Thoracic aorta (tissue), 1 donor: ENCODE measurements around a stretch of chr6.

DNA sequence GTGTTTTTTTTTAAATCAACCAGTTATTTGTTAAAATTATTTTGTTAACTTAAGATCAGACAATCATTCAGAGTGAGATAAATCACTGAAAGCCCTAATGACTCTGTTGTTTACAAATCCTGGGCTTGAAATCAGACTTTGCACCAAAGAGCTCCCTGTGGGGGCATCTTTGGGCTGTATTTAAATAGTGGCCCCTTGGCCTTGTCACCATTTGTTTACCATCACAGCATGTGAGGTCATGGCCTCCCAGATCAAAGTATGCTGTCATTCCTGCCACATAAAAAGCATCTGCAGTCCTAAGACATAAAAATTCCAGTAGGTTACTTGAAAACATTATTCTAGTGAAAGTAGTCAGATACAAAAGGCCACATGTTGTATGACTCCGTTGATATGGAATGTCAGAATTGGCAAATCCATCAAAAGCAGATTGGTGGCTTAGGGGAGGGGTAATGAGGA is 17.2 kb downstream of the TTLL2 start:
- RAMPAGE, long total RNA: no peak

DNA sequence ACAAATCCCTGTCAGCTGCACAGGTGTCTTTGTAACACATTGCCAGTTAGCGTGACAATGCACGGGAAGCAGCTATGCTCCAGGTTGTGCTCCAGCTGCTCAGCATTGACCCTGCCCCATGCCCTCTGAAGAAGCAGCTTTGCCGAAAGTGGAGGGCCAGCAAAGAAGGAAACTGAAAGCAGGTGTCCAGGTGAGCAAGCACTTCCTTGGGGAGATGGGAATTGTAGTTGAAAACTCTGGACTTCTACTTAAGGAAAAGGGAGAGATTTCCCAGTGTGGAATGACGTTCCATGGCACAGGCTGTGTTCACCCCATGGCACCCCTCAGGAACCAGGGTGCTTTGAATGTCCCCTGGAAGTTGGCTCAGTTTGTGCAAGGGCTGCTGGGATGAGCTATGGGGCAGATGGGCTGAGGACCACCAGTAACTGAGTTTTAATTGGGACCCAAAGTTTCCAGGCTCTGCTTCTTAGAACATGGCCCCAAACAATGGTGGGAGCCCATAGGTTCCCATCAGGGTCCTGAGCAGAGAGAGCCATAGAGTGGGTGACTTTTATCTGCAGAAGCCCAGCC is 125.9 kb downstream of the TTLL2 start:
- RAMPAGE, long total RNA: no peak

- RAMPAGE, long total RNA: no peak
These were observed 170.6 kb downstream of the TTLL2 start for GRCh38 chr6:167495486-167495864.

GRCh38 chr6:167647132-167648275 is 179.2 kb upstream of the AFDN start:
- RAMPAGE, long total RNA: no peak

DNA sequence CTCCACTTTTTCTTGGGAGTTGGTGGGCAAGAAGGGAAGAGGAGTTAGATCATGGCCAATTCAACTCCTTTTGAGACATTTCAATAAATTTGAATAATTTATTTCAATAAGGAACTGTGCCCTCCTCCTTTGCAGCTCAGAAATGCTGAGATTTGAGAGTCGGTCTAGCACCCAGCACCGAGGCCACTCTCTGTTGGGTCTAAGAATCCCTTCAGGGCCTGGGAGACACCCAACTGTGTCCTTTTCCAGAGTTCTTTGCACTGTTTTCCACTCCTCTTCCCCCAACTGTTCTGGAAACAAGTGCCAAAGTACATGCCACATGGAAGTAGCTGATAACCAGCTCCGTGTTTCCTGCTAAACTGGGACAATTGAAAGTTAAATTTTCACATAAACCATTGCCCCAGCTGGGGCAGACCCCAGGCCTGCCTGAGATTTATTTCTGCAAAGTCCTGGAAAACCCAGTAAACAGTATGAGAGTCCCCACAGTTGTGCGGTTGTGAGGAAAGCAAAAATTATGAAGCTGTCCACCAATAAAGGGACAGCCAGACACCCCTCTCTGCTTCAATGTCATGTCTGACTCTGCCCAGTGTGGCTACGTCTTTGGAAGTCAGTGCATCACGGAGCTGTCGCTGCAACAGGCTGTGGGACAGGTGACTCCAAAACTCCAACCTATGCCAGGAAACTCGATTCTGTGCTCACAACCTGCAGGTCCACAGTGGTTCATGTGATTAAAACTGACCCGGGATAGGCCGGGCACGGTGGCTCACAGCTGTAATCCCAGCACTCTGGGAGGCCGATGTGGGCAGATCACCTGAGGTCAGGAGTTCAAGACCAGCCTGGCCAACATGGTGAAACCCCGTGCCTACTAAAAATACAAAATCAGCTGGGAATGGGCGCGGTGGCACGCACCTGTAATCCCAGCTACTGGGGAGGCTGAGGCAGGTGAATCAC is 178.0 kb upstream of the AFDN start:
- RAMPAGE, long total RNA: no peak

DNA sequence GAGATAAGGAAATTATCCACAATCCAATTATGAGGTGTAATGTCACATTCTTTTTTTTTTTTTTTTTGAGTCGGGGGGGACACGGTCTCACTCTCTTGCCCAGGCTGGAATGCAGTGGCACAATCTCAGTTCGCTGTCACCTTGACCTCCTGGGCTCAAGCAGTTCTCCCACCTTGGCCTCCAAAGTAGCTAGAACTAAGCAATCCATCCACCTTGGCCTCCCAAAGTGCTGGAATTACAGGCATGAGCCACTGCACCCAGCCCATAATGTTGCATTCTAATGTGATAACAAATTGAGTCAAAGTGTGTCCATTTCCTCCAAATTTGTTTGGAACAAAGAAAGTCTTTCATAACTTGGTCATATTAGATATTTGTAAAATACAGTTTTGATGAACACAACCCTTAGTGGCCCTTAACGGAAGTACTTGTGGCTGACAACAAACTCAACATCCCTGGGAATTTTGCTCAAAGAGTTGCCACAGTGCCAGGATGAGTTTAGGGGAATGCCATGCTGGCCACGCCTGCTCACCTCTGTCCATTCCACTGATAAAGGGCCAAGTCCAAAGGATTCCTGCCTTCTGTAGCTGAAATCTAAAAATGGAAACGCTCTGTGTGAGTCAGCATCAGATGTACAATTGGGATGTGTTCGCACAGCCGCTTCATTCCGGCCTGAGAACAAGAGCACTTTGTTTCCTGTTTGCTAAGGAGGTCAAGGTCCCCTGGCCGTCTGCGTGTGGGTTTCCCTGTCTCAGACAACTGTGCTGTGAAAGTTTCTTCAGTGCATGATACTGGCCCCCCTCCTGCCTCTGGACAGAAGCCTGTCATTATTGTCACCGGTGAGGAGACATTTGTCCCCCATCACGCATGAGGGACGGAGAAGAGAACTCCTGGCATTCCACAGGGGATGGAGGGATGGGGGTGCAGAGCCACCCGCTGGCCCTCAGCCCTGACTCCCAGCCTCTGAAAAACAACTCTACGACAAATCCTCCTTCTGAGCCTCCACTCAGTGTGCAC is 143.8 kb upstream of the AFDN start:
- RAMPAGE, long total RNA: no peak

GRCh38 chr6:167750885-167751495 is 75.7 kb upstream of the AFDN start:
- RAMPAGE, long total RNA: no peak

DNA sequence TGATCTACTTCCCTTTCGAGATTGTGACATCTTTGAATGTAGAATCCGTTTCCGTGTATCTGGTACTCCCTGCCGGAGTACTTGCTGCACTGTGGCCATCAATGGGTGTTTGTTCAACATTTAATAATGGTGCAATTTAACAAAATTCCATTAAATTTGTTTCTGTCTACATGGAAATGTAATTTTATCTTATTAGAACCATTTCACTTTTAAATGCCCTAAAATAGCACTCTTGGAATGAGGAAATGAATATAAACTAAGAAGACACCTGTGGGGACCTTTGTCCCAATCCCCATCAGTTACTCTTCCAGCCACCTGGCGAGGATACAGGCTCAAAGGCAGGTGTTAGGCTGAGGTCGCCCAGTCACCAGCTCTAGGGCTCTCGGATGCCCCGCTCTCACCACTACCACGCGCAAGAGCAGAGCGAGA is 38.9 kb upstream of the AFDN start:
- RAMPAGE, long total RNA: no peak

DNA sequence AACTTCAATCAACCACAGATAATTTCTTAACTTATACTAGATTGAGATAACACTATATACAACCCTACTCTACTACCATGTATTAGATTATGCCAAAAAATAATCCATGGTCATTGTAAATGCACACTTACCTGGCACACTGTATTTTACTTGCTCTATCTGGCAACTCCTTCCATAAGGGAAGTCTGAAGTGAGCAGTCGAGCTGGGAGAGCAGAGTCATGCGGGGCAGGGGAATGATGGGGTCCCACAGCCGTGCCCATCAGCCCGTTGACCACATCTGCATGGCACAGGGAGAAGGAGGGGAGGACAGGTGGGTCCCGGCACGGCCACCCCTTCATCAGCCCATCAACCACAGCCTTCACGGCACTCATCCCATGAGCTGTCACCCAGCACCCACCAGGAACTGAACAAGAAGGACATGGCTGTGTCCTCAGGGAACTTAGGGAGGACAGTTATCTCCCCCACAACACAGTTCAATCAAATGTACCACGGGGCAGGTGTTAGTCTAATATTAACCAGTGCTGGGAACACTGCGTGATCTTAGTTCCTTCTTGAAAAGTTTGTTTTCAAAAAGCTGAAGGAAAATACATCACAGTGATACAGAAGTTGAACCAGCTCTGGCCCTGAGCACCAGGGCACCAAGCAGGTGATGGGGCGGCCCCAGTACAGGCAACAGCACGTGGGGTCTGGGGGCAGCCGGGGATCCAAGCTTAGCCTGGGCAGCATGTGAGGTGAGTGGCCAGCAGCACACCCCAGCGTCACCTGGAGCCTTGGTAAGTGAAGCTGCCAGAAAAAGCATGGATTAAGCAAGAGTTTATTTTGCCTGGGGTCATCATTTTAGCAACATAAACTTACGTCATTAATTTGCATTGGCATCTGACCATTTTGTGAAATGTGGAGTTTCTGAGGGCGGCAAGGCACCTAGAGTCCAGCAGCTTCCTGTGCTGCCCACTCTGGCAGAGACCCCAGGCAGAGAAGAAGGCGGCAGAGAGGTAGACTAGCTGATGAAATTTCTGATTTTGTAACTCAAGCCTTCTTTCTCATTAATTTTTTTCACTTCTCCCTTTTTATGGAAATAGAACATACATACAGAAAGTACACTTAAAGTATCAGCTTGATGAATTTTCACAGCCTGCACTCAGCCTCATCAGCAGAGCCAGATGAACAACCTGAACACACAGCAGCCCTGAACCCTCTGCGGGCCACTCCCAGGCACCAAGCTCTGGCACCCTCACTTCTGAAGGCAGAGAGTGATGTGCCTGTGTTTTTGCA is 35.5 kb upstream of the AFDN start:
- RAMPAGE, long total RNA: no peak

DNA sequence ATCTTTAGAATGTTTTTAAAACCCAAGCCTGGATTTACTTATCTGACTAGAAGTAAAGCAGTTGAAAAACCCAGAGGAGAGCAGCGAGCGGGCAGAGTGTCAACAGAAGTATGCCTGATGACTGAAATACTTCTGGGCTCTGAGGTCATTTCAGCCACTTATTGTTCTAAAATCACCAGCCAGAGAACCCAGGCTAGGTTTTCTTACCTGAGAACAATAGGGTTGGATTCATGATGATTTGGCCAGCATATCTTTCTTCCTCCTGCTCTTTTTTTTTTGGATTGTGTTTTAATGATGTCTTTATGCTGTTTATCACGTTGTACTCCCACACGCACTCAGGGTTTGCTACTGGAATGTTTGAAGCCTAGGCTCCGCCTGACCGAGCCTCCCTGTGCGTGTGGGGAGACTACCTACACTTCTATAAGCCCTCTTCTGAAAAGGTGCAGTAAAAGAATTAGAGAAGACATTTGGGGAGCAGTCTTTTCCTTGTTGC is 63.0 kb upstream of the KIF25 start:
- RAMPAGE, long total RNA: no peak

DNA sequence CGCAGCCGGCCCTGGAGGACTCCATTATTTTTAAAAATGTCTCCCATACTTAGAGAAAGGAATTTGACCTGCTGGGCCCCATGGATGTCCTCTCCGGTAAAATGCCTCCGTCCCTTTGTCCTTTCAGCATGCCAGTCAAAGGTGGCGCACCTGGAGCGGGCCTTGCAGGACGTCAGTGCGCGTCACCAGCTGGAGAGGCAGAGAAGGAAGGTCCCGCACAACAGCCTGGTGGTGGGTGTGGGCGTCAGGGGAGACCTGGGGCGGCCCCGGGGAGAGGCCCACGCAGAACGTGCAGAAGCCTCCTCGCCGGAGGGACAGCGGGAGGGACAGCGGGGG is 1.1 kb upstream of the KIF25 start:
- RAMPAGE, long total RNA: no peak

GRCh38 chr6:168046031-168046593 is 32.9 kb downstream of the FRMD1 start:
- RAMPAGE, long total RNA: no peak

GRCh38 chr6:168060257-168060962 is 18.6 kb downstream of the FRMD1 start:
- RAMPAGE, long total RNA: no peak

GRCh38 chr6:168097990-168098249 is 18.9 kb upstream of the FRMD1 start:
- RAMPAGE, long total RNA: no peak

DNA sequence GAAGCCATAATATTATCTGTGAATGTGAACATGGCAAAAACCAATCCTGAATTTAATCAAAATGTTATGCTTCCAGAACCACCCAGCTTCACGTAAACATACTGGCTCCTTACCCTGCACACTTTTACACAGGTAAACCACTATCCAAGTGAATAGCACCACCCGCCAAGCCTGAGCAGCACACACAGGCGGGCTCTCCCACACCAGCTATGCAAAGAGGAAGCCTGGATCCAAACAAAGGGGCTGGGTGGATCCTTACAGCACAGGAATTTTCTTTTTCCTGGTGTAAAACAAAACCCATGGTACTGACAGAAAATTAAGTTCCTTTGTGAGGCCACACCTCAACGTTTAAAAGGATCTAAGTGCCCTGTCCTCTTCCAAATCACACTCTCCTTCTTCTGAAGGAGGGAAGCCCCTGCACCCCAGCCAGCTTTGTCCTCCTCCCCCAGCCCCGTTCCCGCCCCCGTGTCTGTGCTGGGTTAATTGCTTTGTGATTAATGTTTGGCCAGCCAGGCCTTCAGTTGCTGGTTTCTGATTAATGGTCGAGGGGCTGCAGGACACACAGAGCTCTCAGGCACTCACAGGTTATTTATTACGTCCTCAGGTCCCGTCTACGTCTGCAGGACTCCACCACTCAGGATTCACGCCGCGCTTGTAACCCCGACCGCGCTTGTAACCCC is 6.1 kb downstream of the DACT2 start:
- RAMPAGE, long total RNA: no peak

DNA sequence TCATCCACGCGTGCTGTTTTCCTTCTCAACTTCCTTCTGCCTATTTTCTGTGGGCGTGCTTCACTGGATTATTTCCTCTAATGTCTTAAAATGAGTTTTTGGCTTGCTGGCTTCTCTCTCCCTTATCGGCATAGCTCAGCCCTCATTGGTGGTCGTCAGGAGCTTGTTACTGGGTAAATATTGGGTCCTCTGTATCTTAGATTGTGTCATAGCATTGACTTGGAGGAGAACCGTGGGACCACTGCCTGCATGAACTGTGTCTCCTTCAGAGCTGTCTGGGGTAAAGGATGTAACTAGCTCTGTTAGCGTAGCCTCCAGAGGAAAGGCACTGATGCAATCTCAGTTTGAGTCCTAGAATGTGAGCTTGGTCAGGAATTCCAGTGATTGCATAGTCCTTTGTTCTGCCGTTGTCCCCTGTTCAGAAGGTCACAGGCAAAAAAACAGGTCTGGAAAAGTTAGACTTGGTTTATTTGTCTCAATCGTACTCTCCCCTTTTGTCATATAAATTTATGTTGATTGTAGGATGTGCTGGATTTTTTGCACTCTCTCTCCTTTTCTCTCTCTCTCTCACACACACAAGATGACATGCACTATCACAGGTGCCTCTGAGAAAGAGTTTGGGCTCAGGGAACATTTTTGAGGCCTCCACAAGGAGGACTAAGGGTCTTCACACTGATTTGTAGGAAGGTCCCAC is 6.7 kb upstream of the DACT2 start:
- RAMPAGE, long total RNA: no peak

- RAMPAGE, long total RNA: no peak
These were observed 73.3 kb downstream of the SMOC2 start for GRCh38 chr6:168514221-168514656.

GRCh38 chr6:168624399-168624826 is 183.4 kb downstream of the SMOC2 start:
- RAMPAGE, long total RNA: start-site peak on the plus strand at chr6:168624284-168624765, 69 reads

- RAMPAGE, long total RNA: no peak
These were observed 197.7 kb downstream of the SMOC2 start for GRCh38 chr6:168638659-168639187.

- RAMPAGE, long total RNA: no peak
These were observed 315.5 kb downstream of the THBS2 start for GRCh38 chr6:168938182-168938441.